Hair follicular keratinocyte (primary cell): ENCODE data around the gene OR6X1.

DNA sequence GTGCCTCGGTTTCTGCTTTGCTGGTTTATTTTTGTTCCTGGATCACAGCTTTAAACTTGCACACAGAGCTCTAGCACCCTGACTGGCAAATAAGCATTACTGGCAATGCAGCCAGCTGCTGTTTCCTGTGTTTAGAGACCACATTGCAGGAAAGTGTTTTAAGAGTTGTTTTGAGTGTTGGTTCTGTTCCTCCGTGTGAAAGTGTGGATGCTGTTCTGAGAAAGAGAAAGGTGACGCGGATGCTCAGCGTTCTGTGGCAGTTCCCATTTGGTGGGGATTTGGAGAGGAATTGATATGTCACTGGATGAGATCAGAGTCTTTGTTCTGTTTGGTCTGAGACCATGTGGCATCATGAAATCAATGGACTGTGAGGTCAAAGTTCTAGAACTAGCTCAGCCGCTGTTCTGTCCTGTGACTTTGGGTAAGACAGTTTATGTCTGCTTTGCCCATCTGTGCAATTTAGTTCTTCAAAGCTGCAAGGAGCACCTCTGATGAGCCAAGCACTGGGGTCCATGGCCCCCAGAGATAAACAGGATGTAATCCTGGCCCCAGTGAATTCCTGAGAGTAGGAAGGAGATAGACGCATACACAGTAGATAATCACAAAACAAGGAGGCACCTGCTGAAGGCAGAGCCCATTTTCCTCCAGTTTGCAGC is 19.8 kb downstream of the UBASH3B start:
- RAMPAGE, long total RNA, result no peak

- RAMPAGE, long total RNA, result no peak
Observed at GRCh38 chr11:122779212-122779955, 58.9 kb upstream of the CRTAM start.

- RAMPAGE, long total RNA, result no peak
Observed at GRCh38 chr11:122784652-122785054, 53.6 kb upstream of the CRTAM start.

GRCh38 chr11:123052849-123053745 is 8.8 kb downstream of the HSPA8 start:
- RAMPAGE, long total RNA, result no peak

GRCh38 chr11:123062258-123063312 is 649 bp upstream of the HSPA8 start:
- RAMPAGE, long total RNA, result no peak

- RAMPAGE, long total RNA, result no peak
Observed at GRCh38 chr11:123064374-123064628, 2.4 kb upstream of the HSPA8 start.

DNA sequence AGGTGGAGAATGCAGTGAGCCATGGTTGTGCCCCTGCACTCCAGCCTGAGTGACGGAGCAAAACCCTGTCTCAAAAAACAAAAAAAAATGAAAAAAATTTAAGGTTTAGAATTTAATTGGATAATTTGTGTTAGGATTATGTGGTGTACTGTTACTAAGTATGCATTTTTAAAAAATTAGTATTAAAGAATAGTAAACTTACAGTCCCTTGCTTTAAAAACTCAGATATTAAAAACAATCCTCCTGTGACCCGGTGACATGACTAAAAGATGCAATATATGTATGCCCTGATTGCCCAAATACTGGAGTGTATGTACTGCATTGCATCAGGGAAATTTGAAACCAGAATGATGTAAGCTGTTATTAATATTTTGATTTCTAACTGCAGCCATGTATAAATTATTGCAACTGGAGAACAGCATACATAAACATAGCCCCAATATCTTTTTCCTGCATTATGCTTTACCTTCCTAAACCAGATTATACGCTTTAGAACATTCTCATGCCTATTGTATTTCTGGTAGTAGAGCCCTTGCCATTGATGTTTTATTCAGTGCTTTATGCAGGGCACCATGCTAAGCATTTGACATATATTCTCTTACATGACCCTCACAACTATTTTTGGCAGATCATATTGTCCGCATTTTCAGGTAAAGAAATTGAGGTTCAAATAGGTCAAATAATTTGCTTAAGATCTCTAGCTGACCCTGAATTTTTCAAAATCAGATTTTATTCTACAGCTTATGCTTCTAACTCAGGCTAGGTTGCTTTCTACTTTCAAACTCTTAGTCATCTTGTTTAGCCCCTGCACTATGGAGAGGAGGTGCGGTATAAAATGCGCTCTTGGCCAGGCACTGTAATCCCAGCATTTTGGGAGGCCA is 3.8 kb upstream of the HSPA8 start:
- RAMPAGE, long total RNA, result no peak

DNA sequence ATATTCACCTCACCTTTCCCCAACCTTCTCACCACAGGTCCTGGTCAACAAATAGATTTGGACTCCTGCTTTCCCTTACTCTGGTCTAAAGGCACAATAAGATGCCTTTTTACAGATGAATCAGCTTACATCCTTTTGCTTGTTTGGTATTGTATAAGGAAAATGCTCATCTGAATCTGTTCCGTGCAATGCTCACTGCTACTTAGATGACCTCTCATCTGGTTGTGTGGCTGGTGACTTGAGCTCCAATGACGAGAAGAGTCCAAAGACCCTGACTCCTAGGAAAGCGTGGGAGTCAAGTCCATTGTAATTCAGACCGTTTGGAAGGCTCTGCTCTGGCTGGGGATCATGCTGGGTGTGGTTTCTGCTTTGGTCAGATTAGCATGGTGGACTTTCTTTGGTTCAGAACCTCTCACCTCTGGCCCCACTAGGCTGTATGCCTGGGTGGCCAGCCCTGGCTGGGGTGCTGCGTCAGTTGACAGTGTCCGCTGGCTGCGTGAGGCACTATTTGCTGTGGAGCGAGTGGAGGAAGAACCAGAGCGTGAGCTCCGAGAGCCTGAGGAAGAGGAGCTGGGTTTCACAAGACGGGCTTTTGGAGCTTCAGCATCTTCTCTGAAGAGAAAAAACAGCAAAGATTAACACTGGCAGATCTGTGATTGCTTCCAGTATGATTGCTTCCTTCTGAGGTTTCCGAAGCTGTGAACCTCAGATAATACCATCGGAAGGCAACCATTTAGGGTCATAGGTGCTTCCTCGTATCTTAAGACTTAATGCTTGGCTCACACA is 11.4 kb upstream of the HSPA8 start:
- RAMPAGE, long total RNA, result no peak

DNA sequence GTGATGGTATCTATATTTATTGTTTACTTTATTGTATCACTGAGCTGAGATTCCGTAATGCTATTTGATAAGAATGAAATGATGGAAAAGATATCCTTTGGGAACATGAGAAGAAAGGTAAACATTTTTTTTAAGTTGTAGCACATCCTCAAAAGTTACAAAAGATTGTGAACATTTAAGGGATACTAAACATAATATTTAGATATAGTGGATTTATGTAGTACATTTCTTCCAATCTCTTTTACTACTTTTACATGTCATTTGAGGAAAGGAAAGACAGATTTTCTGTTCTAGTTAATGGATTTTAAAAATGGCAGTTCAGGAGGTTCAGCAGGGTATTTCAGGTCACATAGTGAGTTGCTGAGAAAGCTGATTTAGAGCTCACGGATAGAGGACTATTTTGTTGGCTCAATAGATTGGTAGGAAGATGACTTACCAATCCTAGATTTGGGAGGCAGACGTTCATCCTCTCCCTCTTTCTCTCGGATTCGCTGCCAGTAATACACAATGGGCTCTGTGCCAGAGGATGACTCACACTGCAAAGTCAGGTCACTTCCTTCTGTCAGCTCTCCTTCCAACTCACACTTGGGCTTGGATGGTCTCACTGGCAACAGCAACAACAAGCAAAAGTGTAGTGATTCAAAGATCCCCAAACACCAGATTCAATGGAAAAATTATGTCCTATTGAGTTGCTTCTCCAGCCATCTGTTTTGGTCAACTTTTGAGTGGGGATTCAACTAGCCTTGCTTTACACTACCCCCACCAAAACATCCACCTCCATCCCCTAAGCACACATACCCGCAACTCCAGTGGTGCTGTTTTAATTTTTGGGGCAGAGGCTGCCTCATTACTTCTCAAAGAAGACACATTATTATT is 21.5 kb upstream of the HSPA8 start:
- RAMPAGE, long total RNA, result no peak

- RAMPAGE, long total RNA, result no peak
Observed at GRCh38 chr11:123145240-123145806, 49.7 kb downstream of the CLMP start.

DNA sequence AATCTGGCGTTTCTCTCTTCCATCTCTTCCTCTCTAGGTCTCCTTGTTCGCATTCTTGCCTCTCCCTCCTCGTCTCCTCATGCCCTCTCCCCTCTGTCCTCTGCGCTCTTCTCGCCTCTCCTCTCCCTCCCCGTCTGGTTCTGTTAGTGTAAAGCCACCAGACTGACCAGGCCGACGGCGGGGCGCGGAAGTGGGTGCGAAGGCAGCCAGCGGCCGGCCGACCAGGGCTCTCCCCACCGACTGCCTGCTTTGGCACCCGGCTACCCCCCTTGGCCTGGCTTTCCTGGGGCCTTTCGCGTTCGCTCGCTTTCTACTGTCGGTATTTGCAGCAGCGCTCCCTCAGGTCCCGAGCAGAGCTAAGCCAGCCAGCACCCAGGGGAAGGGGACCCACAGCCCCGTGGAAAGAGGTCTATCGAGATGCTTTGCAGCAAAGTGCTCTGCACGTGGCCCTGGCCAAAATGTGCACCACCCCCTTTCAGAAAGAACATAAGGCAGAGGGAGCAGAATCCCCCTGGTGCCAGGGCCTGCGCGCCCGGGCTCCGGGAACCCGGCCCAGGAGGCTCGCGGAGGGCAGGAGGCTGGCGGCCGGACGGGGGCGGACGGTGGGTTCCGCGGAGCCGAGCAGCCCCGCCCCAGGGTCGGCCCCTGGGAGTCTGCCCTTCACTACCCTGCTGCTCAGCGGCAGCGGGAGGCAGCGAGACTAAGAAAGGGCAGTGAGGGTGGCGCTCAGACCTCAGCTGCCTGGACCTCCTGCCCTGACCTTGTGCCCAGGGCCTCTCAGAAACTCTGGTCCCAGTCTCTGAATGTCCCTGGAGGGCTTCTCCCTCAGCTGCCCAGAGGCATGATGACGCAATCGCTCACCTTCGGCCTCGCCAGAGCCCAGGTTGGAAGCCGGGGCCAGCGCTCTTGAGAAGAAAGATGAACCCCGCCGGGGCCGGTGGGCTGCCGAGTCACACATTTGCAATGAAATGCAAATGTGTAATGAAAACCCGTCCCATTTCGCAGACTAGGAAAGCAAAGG is 900 bp upstream of the CLMP start:
- RAMPAGE, long total RNA, result no peak

GRCh38 chr11:123302669-123303198 is 107.7 kb upstream of the CLMP start:
- RAMPAGE, long total RNA, result no peak

GRCh38 chr11:123574399-123575101 is 79.9 kb downstream of the SCN3B start:
- RAMPAGE, long total RNA, result no peak

GRCh38 chr11:123576865-123577902 is 77.2 kb downstream of the SCN3B start:
- RAMPAGE, long total RNA, result no peak

DNA sequence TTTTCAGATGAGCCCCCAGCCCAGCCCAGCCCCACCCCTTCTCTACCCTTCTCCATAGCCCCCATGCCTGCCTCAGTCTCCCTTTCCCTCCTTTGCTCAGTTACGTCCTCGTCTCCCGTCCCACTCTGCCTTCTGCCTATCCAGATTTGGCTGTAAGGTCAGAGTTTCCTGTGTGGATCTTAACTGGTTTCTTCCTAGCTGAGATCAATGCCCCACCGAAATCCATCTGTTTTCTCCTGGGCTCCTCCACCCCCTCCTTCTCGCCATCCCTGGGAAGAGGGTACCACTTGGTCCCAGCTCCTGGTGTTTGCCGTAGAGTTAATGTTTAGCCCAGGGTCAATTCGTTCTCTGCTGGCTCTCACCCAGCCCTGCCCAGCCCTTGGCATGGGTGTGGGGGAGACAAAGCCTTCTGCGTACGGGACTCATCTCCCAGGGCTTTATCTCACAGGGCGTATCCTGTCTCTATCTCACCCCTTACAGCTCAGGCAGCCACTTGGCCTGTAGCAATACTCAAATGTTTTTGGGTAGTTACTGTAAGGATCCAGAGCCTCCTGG is 66.4 kb downstream of the SCN3B start:
- RAMPAGE, long total RNA, result no peak

GRCh38 chr11:123603146-123603743 is 51.2 kb downstream of the SCN3B start:
- RAMPAGE, long total RNA, result no peak

GRCh38 chr11:123754337-123754789 is at the start of gene OR6X1:
Gene OR6X1 (minus strand): TSS chr11:123754518.
- RAMPAGE, long total RNA, result no peak

DNA sequence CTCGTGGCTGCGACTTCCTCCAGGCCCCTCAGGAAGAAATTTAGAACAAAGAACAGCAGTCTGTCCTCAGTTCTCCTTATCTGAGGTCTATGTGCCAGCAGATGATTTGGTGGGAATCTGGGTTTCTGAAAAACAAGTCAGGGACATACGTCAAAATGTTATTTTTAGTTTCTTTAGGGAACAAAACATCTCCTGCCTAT is 8.1 kb downstream of the OR6M1 start:
- RAMPAGE, long total RNA, result no peak

- RAMPAGE, long total RNA, result no peak
Observed at GRCh38 chr11:124075615-124076836, 34.9 kb upstream of the OR10G7 start.

DNA sequence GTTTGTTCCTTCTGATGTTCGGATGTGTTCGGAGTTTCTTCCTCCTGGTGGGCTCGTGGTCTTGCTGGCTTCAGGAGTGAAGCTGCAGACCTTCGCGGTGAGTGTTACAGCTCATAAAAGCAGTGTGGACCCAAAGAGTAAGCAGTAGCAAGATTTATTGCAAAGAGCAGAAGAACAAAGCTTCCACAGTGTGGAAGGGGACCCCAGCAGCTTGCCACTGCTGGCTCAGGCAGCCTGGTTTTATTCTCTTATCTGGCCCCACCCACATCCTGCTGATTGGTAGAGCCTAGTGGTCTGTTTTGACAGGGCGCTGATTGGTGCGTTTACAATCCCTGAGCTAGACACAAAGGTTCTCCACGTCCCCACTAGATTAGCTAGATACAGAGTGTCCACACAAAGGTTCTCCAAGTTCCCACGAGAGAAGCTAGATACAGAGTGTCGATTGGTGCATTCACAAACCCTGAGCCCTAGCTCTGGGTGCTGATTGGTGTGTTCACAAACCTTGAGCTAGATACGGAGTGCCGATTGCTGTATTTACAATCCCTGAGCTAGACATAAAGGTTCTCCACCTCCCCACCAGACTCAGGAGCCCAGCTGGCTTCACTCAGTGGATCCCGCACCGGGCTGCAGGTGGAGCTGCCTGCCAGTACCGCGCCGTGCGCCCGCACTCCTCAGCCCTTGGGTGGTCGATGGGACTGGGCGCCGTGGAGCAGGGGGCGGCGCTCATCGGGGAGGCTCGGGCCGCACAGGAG is 12.9 kb upstream of the OR10D3 start:
- RAMPAGE, long total RNA, result no peak